Mesangial cell (primary cell): ENCODE data around the genes CRELD1, ATP2B2 and PPARG.

- RAMPAGE, long total RNA = no peak
Observed at GRCh38 chr3:9933753-9934181, at the start of gene CRELD1. Gene CRELD1 (plus strand): TSS chr3:9933834.

GRCh38 chr3:9944135-9945128 lies 7.8 kb downstream of the PRRT3 start:
- RAMPAGE, long total RNA = no peak

GRCh38 chr3:10199109-10199514 lies 34.4 kb downstream of the IRAK2 start:
- RAMPAGE, long total RNA = no peak

GRCh38 chr3:10249292-10249868 lies 1.1 kb downstream of the TATDN2 start:
- RAMPAGE, long total RNA = no peak

DNA sequence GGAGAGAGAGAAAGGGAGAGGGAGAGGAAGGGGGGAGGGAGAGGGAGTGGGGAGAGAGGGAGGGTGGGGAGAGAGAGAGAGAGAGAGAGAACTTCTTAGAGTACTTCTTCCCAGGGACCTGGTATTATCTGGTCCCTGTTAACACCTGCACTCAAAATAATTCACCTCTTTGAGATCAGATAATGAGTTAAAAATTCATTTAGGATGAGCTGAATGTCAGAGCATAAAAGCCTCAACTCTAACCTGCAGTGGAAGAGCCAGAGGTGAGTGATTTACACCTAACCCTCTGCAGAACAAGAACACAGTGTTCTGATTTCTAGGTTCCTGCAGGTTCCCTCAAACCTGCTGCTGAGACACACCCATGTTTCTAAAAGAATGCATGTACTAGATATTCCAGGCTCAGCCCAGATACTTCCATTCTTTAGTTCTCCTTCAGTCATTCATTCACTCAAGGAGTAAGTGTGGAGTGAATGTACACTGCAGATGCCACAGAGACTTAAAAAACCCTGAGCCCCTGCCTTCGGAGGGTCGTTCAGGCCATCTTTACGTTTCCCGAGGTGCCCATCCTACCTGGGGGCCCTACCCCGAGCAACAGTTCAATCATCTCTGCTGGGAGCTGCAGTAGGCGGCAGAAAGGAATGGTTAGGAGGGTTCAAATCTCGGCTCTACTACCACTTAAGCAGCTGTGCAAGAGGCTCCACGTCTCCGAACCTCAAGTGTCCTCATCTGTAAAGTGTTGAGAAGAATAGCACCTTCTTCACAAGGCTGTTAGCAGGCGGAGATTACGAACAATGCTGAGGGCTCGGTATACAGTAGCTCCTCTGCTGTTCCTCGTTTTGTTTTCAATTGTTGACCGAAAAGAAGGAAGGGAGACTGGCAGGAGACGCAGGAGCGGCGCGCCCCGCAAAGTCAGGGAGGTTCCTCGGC lies 710 bp downstream of the SEC13 start:
- RAMPAGE, long total RNA = no peak

DNA sequence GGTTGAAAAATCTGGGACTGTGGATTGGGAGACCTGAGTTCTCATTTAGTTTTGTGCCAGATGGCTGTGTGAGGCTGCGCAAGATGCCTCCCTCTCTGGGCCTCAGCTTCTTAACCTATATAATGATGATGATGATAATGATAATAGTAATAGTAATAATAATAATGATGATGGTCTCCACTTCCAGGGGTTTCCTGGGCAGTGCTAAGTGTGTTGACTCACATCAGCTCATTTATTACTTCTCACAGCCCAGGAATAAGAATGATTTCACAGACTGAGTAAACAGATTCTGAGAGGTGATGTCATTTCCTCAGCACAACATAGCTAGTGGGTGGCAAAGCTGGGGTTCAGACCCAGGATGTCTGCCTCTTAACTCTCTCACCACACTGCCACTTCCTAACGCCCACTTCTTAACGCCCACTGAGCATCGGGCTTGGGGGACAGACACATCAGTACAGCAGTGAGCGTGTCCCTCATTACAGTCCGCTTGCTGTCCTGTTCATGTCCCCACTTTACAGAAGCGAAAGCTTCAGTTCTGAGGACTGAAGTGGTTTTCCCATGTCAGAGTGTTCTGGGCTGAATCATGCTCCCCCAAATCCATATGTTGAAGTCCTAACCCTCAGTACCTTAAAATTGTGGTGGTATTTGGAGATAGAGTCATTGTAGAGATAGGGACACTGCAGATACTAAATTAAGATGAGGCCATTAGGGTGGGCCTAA lies 68.1 kb downstream of the ATP2B2 start:
- RAMPAGE, long total RNA = no peak

DNA sequence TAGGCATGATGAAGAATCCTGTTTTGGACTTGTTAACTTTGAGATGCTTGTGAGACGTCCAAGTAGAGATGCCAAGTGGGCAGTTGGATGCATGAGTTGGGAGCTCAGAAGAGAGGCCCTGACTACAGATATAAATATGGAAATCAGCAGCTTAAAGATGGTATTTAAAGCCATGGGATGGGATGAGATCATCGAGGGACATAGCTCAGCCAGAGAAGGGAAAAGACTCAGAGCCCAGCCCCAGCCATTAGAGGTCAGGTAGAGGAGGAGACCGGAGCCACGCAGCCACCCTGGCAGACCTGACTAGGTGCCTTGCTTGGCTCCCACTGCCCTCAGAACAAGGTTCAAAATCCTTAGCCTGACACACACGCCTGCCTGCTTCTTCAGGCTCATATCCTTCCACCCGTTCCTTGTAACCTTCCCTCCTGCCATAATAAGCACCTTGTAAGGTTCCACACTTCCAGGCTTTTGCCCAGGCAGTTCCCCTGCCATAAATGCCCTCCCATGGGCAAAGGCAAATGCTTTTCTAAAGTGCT lies 31.1 kb downstream of the ATP2B2 start:
- RAMPAGE, long total RNA = no peak

DNA sequence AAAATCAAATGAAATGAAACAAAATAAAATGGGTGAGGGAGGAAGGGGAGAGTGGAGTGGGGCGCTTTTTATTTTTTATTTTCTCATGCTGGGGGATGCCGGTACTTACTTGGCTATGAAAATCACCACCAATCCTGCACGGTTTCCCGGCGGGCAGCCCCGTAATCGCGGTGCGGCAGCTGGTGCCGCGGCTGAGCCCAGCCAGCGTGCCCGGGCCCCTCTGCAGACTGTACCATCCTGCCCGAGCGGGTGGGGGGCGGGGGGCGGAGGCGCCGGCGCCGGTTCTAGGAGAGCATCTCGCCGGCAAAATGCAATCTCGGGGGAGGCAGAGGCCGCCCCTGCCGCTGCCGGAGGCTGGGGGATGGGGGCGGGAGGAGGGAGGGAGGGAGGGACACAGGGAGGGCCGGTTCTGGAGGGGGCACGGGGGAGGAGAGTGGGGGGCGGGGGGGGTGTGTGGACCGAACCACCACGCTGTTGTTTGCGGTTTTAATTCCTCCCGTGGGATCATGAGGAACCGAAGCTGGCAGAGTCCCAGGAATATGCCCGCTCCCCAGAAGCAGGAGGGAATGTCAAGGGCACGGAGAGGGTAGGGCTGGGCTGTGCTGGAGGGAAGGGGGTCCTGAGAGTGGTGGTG lies at the start of gene ATP2B2:
Gene ATP2B2 (minus strand): TSS at position 231 of the 634 bp plus-strand sequence.
- RAMPAGE, long total RNA = no peak

DNA sequence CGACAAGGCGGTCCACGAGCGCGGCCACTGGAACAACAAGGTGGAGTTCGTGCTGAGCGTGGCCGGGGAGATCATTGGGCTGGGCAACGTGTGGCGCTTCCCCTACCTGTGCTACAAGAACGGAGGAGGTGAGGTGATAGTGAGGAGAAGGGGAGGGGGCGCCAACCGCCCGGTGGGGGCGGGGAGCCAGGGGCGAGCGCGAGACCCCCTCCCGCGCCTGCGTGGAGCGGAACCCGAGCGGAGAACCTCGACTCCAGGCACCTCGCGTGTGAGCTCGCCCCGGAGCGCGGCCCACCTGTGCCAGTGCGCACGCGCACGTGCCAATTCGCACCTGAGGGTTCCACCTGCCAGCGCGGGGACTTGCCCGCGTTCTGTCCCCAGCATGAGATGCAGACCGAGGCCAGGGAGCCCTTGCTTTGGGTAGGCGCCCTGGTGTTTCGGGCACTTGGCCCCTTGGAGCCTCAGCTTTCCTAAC lies 403 bp downstream of the SLC6A11 start:
- RAMPAGE, long total RNA = no peak

DNA sequence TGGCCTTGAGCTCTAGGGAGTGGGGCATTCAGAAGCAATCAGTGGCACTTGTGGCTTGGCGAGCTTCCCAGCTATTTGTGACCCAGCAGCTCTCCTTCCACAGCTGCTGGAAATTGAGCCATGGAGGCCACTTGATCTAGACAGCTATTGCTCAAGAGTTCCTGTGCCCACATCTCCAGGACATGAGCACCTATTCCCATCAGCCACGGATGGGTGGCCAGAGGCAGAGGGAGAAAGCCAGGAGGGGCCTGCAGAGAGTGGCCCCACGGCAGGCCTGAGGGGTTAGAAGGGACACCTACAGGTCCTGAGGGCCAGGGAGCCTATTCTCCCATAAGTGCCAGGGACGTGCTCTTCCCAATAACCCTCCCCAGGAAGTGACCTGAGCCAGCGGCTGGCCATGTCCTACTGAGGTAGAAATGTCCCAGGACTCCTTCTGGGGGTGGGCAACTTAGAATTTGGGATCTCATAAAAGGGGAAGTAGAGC lies 34.0 kb upstream of the SLC6A1 start:
- RAMPAGE, long total RNA = no peak

GRCh38 chr3:11155328-11155809 lies 1.1 kb downstream of the HRH1 start:
- RAMPAGE, long total RNA = no peak

GRCh38 chr3:11171999-11172622 lies 17.8 kb downstream of the HRH1 start:
- RAMPAGE, long total RNA = no peak

- RAMPAGE, long total RNA = no peak
Observed at GRCh38 chr3:11272919-11273196, 661 bp downstream of the ATG7 start.

DNA sequence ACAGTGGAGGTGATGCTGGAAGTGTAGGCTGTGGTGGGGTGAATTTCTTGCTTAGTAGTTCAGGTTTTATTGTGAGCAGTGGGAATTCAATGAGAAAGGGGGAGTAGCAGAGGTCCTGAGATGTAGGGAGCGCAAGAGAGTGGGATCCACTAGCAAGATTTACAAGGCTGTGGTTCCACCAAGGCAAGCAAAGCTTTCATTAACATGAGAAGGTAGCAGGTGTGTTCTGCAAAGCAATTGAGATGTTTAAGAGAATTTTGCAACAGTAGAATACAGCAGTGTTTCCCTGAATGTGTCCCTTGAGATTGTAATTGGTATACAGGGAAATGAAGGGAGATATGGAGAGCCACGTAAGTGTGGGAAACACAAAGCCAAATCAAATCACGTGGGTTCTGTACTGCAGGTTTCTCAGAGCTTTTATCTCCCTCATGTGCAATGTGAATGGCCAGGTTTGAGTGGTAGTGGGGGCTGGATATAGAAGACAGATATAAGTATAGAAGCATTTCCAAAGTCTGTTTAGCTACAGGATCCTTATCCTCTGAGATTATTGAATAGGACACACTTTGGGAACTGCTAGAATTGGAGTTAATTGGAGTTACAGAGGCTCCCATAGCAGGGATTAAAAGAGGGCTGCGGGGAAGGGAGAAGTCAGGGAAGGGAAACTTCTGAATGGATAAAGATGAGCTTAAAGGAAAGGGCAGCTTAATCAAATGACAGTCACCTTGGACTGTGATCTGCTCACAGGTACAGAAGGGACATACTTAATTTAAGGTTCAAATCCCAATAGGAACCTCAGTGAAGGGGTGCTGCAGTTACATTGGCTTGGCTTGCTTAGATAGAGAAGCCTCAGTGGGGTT lies 67.5 kb downstream of the ATG7 start:
- RAMPAGE, long total RNA = no peak

DNA sequence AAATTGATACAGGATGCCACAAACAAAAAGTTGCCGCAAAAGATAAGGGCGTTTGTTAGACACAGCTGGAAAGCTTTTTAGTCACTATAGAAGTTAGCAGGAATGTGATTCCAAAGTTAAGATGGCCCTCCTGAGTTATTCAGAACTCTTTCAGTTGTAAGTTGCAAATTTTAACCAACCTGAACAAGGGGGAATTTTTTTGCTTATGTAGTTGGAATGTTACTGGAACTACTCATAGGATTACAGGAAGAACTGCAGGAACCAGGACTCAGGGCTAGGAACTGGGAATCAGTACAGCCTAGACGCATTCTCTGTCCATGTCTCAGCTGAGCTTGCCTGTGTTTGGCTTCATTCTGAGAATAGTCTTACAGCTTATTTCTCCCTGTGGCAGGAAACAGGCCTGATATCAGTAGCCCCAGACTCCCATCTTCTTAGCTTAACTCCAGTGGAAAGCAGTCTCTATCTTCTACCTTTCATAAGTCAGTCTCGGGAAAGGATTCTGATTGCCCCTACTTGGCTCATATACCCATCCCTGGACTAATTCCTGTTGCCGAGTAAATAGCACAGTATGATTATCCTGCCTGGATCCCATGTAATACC lies 166.1 kb downstream of the VGLL4 start:
- RAMPAGE, long total RNA = no peak

GRCh38 chr3:11549467-11550161 lies 94.1 kb downstream of the VGLL4 start:
- RAMPAGE, long total RNA = no peak

DNA sequence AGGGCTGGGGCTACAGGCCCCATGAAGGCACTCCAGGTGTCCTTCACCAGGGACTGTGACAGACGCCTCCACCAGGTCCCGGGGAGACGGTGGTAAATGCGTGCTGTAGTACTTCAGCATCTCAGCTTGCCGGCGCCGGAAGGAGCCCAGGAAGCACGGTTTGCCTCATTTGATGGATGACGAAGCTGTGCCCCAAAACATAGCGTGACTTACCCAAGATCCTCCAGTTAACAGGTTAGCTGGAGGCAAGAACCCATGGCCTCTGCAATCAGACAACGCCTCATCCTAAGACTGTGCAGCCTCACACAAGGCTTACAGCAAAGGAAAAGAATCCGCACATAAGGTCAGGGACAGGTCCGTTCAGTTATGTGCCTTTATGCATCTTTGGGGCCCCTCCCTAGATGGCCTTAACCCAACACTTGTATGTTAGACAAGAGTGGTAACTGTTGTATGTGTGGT lies 39.6 kb downstream of the VGLL4 start:
- RAMPAGE, long total RNA = no peak

DNA sequence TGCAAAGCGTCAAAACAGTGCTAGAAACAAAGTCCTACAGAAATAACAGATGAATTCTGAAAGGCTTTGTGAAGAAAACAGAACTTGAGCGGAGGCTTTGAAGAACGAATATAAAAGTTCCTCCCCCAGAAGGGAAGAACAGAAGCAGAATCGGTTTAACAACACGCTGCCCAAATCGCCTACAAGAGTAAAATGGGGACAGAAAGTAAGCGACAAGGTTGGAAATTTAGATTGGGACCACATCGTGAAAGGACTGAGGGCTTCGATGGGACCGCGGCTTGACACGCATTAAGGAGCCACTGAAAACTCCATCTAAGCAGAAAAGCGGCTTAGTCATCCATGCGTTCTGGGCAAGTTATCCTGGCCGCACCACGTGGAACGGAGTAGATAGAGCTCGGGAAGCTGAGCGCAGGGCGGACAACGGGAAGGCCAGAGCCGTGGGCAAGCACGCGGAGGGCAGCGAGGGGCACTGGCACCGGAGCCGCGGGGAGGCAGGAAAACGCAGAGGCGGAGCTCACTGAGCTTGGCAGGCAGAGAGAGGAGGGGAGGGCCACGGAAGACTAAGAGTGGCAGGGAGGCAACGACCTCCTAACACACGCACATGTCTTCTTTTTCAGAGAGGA lies 61.2 kb upstream of the VGLL4 start:
- RAMPAGE, long total RNA = no peak

DNA sequence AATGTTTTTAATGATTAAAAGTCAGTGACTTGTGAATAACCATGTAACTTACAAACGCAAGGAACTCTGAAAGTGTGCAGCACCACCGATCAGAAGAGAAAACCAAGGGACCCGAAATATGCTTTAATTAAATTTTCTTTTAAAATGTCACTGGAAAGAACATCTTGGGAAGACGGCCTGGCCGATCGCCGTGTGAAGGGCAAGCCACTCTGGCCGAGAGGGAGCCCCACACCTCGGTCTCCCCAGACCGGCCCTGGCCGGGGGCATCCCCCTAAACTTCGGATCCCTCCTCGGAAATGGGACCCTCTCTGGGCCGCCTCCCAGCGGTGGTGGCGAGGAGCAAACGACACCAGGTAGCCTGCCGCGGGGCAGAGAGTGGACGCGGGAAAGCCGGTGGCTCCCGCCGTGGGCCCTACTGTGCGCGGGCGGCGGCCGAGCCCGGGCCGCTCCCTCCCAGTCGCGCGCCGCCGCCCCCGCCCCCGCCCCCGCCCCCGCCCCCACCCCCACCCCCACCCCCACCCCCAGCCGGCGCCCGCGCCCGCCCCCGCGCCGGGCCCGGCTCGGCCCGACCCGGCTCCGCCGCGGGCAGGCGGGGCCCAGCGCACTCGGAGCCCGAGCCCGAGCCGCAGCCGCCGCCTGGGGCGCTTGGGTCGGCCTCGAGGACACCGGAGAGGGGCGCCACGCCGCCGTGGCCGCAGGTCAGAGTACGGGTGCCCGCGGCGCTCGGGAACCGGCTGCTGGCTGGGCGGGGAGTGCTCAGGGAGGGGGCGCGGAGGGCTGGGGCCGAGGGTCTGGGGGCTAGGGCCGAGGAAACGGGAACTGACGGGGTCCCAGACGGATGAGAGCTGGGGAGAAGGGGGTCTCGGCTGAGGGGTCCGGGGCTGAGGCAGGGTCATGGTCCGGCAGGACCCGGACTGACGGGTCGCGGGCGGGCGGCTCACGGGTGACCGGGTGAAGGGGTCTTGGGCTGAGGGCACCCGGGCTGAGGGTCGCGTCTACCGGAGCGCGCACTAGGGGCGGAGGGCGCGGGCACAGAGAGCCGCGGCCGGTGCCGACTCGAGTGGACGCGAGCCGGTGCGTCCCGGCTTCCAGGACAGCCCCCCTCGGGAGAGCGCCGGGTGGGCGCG lies 1.2 kb upstream of the PPARG start:
- RAMPAGE, long total RNA = no peak

DNA sequence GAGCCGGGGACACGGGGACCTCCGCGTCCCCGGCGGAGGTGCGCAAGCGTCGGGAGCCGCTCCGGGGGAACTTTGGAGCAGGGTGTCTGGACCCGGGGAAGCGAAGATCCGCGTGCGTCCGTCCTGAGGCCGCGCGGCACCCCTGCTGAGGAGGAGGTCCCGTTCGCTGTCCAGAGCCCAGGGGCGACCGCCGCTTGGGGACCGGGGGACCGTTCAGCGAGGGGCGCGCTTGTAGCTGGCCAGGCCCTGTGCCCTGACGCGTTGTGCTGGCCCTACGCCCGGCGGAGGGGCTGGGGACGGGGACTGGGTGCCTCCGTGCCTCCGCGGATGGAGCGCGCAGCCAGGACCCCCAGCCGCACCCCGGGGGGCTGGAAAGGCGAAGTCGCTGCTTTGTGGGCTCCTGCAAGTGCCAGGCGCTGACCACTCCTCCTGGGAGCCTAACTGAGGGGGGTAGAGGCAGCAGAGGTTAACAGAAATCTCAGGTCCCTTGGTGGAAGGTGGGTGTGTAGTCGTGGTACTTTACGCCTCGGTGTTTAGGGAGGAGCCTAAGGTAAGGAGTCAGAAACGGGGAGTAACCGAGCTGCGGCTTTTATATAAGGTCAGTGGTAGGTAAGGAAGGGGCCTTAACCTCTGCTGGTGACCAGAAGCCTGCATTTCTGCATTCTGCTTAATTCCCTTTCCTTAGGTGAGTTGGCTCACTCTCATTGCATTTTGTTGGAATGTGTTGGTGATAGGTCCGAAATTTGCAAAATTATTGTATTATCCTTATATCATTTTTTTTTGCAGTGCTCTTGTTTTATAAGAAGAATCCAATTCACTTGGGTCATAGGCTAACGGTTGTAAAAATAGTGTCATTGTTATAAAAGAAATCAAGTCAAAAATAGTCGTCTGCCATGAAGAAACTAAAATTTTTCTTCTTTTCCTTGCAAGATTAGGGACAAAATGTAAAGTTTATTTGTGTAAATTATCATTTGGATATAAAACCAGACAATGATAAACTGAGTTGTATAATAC lies at the start of gene PPARG:
Gene PPARG (plus strand): TSS at position 621 of the 1,014 bp plus-strand sequence.
- RAMPAGE, long total RNA = no peak